Measurements from ENCODE around the gene SMOC2.

GRCh38 chr6:167962583-167963206, 34.8 kb upstream of the KIF25 start:
- RRBS, result no CpG with 5 or more reads among the region's 10 CpGs

DNA sequence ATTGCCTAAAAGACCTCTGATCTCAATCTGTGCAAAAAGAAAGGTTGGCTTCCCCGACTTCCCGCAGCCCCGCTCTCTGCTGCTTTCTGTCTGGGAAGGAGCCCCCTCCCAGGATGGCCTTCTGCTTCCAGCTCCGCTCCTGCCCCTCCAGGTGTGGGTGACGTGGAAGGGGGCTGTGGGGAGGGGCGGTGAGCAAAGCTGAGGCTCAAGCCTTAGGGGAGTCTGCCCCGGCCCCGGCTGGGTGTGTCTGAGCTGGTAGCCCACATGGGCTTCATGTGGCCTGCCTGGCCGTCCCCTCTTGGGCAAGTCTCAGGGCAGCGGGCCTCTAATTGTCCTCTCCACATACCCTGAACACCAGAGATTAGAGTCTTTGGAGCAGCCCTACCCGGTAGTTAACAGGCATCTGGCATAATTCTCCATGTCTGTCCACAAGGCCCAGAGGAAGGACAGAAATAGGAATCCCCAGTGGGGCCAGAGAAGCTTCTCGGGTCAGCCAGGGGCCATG, 24.3 kb downstream of the FRMD1 start:
- RRBS, result no CpG with 5 or more reads among the region's 12 CpGs

DNA sequence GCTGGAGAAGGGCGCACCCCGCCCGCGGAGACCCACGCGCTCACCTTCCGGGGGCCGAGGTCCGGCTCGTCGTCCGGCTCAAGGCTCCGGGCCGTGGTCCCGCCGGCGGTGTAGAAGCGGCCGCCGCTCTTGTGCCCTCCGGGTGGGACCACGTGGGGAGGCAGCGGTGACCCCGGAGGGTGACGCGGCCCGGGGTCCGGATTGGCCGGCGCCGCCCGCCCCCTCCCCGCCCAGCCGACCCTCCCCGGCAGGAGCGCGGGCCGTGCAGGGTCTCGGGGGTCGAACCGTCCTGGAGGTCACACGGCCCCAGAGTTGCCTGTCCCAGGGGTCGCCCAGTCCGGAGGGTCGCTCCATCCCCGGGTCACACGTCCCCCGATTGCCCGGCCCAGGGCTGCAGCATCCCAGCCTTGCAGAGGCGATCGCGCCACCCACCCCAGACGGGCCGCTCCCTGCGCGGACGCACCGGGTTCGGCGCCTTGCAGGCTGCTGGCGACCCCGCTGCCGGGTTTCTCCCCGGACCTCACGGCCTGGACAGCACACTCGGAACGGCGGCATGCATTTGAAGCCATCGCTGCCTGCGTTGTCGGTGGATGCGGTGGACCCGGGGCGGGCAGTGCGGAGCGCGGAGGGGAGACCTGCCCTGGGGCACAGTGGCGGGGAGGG, 22.5 kb upstream of the FRMD1 start:
- RRBS, result 8% methylated on average over 45 of the region's 78 CpGs

- RRBS, result no CpG with 5 or more reads among the region's 6 CpGs
Observed at GRCh38 chr6:168114530-168114821, 35.5 kb upstream of the FRMD1 start.

GRCh38 chr6:168194835-168195505, 116.0 kb upstream of the FRMD1 start:
- RRBS, result 74% methylated on average over 1 of the region's 17 CpGs

GRCh38 chr6:168388492-168389156, 52.4 kb upstream of the SMOC2 start:
- RRBS, result 40% methylated on average over 4 of the region's 20 CpGs

- RRBS, result no CpG with 5 or more reads among the region's 11 CpGs
Observed at GRCh38 chr6:168417604-168418124, 23.3 kb upstream of the SMOC2 start.

GRCh38 chr6:168440646-168441618, at the start of gene SMOC2:
Gene SMOC2, plus strand, starts transcription at chr6:168441184.
- RRBS, result 5% methylated on average over 55 of the region's 95 CpGs

GRCh38 chr6:168537031-168537395, 96.0 kb downstream of the SMOC2 start:
- RRBS, result 39% methylated on average over 4 of the region's 9 CpGs

GRCh38 chr6:168624399-168624826, 183.4 kb downstream of the SMOC2 start:
- RRBS, result no CpG with 5 or more reads among the region's 2 CpGs

DNA sequence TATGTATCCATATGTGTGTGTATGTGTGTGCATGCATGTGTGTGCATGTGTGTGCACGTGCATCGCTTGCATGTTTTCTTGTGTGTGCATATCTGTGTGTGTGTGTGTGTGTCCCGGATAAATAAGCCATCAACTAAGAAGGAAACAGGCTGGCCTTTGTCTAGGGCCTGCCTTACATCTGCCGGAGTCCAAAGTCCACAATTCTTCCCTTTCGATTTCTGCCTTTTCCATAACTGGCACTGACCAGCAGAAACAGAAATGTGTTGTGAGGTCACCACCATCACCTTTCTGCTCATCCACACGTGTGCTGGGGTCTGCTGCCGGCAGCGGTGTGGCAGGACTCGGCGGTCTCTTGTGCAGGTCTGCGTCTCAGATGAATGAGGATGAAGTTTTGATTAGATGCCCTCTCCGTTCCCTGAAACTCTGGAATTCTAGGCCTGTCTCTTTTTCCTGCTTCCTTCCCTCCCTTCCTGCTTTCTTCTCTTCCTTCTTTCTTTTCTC, 358.0 kb downstream of the THBS2 start:
- RRBS, result 78% methylated on average over 2 of the region's 12 CpGs

DNA sequence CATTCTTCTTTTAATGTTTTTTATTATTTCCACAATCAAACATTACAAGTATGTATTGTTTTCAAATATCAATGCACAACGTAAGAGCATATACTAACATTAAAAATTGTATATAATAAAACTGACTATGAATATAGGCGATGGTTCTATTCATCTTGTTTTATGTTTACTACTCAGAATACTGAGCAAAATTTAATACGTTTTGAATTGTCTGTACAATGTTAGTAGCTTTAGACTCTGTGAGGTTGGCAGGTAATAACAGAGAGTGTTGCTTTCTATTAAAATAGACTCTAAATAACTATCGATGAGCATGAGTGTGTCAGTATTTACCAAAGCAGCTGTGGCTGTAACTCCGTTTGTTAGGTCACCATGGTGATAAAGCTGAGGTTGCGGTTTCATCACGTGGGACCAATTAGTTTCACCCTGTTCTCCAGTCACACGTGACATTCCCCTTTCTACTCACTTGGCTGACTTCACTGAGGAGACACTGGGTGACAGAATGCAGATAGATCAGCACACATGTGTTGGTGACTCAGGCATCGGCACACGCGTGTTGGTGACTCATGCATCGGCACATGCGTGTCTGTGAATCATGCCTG, 285.6 kb downstream of the THBS2 start:
- RRBS, result no CpG with 5 or more reads among the region's 13 CpGs

DNA sequence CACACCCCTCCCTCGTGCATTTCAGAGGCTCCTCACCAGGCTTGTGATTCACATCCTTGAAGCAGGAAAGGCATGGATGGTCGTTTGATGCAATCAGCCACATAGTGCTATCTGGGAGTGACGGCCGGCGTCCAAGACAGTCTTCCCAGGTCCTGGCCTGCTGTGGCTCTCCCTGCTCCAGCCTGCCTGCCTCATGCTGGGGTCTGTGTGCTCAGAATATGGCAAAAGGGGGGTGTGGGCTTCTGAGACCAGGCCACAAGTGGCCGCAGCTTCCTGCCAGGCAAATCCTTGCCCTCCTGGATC, 97.2 kb downstream of the THBS2 start:
- RRBS, result no CpG with 5 or more reads among the region's 6 CpGs

DNA sequence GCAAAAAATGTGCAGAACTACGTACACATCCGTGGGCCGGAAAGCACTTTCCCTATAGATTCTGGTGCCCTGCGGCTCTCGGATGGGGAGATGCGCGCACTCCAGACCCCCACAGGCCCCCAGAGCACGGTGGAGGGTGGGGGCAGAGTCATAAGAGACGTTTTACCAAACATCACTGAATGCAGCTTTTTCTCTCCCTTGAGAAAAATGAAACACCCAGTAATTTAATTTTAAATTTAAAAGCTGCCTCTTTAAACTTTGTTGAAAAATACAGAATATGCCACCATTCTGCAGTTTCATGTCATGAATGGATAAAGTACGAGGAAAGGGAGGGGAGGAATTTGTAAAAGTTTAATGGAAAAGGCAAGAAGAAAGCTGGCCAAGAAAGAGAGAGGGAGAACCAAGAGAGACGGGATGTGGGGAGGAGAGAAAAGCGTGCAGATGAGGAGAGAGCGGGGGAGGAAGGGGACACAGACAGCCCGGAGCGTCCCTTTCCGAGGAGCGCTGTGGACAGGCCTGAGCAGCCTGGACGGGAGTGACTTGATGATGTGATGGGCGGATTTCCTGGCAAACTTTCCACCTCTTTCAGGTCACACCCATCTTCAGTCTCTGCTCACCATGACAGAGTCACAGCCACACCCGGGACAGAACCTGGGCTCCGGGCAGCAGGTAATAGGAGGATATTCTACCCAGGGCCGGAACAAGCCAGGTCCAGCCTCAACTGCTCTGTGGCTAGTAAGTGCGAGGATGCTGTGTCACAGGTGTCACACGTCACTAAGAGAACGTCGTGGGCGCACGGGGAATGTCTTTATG, 84.5 kb downstream of the THBS2 start:
- RRBS, result no CpG with 5 or more reads among the region's 28 CpGs

DNA sequence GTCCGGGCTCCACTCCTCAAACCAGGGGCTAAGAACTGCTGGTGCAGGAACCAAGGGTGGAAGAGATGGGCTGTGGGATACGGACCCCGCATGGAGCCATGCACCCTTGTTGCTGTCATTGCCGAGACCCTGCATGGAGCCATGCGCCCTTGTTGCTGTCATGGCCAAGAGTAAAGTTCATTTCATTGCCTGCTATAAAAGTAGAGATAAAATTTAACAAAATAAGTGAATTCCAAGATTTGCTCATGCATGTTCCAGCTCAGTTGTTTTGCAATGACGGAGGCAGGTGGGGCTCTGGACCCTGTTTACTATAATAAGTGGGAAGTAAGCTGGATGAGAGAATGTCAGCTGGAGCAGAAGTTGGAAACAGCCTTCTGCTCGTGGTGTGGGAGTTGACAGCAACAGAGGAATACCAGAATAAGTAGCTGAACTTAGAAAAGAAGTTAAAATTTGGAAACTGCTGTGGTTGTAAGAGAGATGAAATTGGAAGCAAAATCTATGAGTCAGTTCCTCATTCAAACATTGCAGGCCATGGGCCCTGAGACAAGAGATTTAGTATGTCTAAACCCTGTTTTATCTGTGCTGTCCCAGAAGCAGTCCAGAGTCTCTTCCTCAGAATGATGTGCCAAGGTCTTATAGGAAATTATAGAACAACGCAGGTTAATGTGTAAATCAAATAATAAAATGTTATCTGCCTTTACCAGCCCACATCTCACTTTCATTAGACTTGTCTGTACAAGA, 15.7 kb upstream of the THBS2 start:
- RRBS, result no CpG with 5 or more reads among the region's 8 CpGs

GRCh38 chr6:169312308-169312577, 58.6 kb upstream of the THBS2 start:
- RRBS, result no CpG with 5 or more reads among the region's 4 CpGs

DNA sequence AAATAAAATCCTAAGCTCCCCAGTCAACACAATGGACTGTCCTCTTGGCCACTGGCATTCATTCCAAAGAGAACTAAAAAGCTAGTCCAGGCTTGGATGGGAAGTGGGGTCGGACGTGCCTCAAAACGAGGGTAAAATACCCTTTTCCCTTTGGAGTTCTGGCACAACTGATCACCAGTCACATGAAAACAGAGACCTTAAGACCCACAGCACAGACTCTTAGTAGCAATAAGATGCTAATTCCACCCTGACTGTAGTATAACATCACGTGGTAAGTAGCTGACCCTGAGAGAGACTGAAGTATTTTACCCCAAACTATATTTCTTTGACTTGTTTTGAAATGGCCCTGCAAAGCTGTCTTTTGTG, 66.5 kb upstream of the THBS2 start:
- RRBS, result no CpG with 5 or more reads among the region's 4 CpGs

GRCh38 chr6:169371325-169371918, 117.8 kb upstream of the THBS2 start:
- RRBS, result no CpG with 5 or more reads among the region's 11 CpGs

GRCh38 chr6:169669835-169670316, 32.0 kb downstream of the WDR27 start:
- RRBS, result no CpG with 5 or more reads among the region's 9 CpGs

- RRBS, result no CpG with 5 or more reads among the region's 3 CpGs
Observed at GRCh38 chr6:169703088-169703534, 1.2 kb downstream of the C6orf120 start.

All from AG09309 (cell line).